HT1080 (cell line): ENCODE results near the genes TMSB10, TCF7L1, TGOLN2 and C2orf68.

DNA sequence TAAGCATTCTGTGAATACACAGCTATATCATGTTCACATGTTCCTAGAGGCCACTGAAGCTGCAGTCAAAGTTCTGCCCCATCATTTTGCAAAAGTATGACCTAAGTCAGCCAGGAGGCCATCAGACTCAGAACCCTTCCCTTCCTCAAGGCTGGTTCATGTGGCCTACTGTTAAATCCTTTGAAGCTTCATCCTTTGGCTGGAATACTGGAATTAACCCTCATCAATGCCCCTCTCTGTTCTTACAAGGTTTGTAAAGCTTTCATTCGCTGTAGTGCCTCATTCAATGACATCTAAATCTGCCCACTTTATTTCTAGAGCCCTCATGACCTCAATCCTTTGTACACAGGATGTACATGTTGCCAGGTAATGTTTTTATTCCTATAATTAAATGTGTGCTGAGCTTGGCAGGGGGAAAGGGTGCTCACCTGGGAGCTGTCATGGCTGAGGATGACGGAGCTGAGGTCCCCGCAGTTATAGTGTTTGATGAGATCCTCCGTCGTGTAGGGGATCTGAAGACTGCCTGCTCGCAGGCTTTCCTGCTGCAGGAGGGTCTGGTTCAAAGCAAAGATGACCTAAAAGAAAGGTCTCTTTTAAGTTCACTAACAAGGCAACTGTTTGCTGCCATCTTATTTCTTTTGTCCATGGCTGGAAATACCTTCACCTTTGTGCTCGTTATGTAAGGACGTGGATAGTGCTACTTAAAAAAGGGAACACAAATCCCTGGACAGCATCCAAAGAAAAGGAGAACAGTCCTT lies 39.3 kb downstream of the TRABD2A start:
RAMPAGE:
- cytosol, long total RNA, result no peak
- long total RNA, result no peak
- nucleus, long total RNA, result no peak

DNA sequence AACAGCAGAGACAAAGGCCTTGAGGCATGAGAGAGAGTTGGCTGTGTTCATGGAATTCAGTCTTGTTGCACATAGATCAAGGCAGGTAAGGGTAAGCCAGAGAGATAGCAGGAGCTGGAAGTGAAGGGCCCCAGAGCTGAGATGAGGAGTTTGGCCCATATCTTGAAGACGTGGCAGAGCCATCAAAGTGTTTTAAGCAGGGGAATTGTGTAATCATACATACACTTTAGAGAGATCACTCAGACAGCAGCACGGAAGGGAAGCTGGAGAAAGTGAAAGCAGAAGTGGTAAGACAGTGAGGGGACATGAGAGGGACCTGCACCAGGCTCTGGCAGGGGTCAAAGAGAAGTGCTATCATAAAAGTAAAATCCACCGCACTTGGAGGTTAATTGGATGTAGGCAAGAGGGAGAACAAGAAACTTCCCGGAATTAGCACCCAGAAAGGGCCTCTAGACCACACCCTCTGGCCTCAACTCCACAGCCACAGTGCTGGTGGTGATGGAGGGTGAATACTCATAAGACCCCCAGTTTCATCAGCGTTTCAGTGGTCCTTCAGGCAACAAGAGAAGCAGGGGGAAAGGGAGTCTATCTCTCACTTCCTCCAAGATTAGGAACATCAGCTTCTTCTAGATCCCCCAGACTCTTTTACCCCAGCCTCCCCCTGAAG lies 8.0 kb upstream of the TRABD2A start:
RAMPAGE:
- cytosol, long total RNA, result no peak
- long total RNA, result no peak
- nucleus, long total RNA, result no peak

DNA sequence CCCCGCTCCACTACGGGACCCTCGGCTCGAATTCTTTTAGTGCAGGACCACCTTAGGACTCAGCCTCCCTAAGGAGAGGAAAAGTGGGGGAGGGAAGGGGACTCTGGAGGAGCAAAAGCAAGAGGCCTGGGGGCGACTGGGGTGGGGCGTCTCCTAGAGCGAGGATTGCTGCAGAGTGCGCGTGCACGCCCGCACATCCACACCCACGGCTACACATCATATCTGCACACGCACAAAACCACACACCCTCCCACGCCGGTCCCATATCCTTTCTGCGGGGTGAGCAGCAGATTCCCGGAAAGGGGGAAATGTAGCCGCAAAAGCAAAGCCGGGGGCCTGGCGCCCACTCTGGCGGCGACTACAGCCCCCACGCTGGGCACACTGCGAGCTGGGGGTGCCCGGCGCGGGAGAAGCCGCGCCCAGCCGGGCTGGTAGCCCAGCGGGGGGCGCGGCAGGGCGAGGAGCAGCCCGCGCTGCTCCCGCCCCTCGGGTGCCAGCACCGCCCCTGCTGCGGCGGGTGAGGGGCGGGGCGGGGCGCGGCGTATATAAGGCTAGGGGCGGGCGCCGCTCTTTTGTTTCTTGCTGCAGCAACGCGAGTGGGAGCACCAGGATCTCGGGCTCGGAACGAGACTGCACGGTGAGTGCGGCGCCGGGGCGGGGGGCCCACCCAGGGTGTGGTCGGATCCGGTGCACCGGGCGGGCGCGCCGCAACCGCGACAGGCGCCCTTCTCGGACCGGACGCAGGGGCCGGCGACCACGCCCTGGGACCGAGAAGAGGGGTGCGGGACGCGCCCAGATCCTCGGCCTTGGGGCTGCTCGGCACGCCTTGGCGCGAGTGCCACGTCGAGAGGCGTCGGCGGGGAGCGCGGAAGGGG lies at the start of gene TMSB10:
Gene TMSB10 (plus strand): TSS at position 575 of the 875 bp plus-strand sequence.
RAMPAGE:
- cytosol, long total RNA, result start-site peak on the plus strand centred at position 711 of the sequence, 279 bp wide, 14,474 and 40,545 reads in 2 replicates
- long total RNA, result start-site peak on the plus strand centred at position 581 of the sequence, 10 bp wide, 505 reads
- nucleus, long total RNA, result start-site peak on the plus strand centred at position 585 of the sequence, 29 bp wide, 2,359 and 599 reads in 2 replicates

RAMPAGE:
- cytosol, long total RNA, result no peak
- long total RNA, result no peak
- nucleus, long total RNA, result no peak
These were observed 19.5 kb downstream of the TMSB10 start for GRCh38 chr2:84924933-84925386.

RAMPAGE:
- cytosol, long total RNA, result no peak
- long total RNA, result no peak
- nucleus, long total RNA, result no peak
These were observed 1.5 kb downstream of the KCMF1 start for GRCh38 chr2:84972460-84972785.

DNA sequence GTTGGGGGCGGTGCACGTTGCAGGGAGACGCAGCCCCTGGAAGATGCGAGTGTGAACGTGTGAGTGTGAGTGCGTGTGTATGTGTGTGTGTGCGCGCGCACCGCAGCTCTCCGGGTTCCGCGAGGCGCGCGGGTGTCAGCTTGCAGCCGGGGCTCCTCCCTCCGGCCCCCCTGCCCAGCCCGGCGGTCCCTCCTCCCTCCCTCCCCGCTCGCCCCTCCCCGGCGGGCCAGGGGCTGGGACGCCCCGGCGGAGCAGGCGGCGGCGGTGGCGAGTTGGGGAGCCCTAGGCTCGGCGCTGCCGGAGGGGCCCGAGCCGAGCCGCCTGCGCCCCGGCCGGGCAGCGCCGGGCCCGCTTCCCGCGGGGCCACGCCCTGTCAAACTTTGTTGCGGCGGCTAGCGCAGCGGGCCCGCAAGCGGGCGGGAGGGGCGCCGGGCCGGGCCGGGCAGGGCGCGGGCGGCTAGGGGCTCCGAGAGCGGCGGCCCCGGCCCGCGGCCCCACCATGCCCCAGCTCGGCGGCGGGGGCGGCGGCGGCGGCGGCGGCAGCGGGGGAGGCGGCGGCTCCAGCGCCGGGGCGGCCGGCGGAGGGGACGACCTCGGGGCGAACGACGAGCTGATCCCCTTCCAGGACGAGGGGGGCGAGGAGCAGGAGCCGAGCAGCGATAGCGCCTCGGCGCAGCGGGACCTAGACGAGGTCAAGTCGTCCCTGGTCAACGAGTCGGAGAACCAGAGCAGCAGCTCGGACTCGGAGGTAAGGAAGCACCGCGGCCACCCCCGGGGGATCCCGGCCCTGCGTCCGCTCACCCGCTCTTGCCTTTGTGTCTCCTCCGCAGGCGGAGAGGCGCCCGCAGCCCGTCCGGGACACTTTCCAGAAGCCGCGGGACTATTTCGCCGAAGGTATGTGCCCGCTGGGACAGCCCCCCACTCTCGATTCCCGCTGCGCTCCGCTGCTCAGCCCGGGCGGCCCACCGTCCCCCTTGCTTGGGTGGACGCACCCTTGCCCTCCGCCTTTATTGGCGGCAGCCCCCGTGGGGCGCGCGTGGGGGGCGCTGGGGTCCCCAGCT lies at the start of gene TCF7L1:
Gene TCF7L1 (plus strand): TSS at position 207 of the 1,061 bp plus-strand sequence.
RAMPAGE:
- cytosol, long total RNA, result no peak
- long total RNA, result no peak
- nucleus, long total RNA, result no peak

RAMPAGE:
- cytosol, long total RNA, result no peak
- long total RNA, result no peak
- nucleus, long total RNA, result no peak
These were observed 70.1 kb downstream of the TGOLN2 start for GRCh38 chr2:85257541-85258159.

RAMPAGE:
- cytosol, long total RNA, result no peak
- long total RNA, result no peak
- nucleus, long total RNA, result no peak
These were observed 57.7 kb downstream of the TGOLN2 start for GRCh38 chr2:85269925-85270572.

RAMPAGE:
- cytosol, long total RNA, result start-site peak on the minus strand at chr2:85327953-85327989, 2,475 and 4,962 reads in 2 replicates
- long total RNA, result start-site peak on the minus strand at chr2:85327946-85327989, 949 reads
- nucleus, long total RNA, result start-site peak on the minus strand at chr2:85327953-85327989, 2,055 and 23 reads in 2 replicates
These were observed at the start of gene TGOLN2 for GRCh38 chr2:85327803-85328730. TGOLN2 (minus strand) TSS chr2:85327989.

DNA sequence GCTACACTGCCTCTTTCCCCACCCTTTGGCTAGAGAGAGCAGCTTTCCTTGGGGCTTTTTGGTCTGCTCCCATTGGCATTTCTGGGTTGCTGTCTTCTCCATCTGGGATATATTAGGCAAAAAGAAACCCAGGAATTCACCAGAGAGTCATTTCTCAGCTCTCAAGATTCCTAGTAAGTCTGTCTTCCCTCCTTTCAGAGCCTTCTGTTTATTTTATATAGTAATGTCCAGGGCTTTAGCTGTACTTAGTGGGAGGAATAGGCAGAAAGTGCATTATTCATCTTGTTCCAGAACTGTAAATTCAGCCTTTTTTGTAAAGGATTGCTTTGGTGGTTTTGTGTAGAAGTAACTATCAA lies 22.2 kb downstream of the ELMOD3 start:
RAMPAGE:
- cytosol, long total RNA, result no peak
- long total RNA, result no peak
- nucleus, long total RNA, result no peak

DNA sequence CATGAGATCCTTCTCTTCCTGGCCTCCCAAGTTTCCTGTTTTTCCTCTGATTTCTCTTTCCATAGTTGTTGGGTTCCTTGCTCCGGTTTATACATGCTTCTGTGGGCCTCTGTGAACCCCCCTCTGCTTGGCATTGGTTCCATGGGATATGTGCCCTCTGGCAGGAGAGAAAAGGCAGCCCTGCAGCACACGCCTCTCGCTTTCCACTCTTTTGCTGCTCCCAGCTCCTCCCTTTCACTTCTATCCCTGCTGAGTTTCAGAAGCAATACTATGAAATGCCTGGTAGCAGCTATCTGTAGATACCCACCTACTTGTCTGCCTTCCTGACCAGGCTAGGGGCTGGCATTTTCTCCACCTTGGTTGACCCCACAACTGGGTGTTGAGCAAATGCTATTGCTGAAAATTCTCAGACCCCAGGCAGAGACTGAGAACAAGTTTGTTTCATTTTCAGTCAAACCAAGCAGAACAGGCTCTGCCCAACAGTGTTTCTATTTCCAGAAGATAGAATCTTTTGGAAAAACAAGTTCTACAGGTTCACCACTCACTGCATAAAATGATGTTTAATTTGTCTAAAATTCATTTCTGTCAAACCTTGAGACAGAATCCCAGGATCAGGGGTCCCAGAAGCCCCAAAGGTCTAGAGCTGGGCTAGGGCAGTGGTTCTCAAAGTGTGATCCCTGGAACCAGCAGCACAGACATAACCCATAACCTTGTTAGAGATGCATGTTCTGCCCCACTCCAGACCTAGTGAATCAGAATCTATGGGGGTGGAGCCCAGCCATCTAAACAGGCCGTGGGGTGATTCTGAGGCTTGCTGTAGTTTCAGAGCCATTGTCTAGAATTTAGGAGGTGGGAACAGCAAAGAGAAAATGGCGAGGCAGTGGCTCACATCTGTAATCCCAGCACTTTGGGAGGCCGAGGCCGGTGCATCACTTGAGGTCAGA lies 13.3 kb downstream of the CAPG start:
RAMPAGE:
- cytosol, long total RNA, result no peak
- long total RNA, result no peak
- nucleus, long total RNA, result no peak

RAMPAGE:
- cytosol, long total RNA, result no peak
- long total RNA, result no peak
- nucleus, long total RNA, result no peak
These were observed 2.8 kb downstream of the SH2D6 start for GRCh38 chr2:85421209-85421817.

RAMPAGE:
- cytosol, long total RNA, result no peak
- long total RNA, result no peak
- nucleus, long total RNA, result no peak
These were observed 38.8 kb upstream of the MAT2A start for GRCh38 chr2:85499883-85500762.

RAMPAGE:
- cytosol, long total RNA, result no peak
- long total RNA, result no peak
- nucleus, long total RNA, result no peak
These were observed 268 bp downstream of the GGCX start for GRCh38 chr2:85561080-85561369.

GRCh38 chr2:85591364-85591974 lies 4.1 kb upstream of the RNF181 start:
RAMPAGE:
- cytosol, long total RNA, result no peak
- long total RNA, result no peak
- nucleus, long total RNA, result no peak

DNA sequence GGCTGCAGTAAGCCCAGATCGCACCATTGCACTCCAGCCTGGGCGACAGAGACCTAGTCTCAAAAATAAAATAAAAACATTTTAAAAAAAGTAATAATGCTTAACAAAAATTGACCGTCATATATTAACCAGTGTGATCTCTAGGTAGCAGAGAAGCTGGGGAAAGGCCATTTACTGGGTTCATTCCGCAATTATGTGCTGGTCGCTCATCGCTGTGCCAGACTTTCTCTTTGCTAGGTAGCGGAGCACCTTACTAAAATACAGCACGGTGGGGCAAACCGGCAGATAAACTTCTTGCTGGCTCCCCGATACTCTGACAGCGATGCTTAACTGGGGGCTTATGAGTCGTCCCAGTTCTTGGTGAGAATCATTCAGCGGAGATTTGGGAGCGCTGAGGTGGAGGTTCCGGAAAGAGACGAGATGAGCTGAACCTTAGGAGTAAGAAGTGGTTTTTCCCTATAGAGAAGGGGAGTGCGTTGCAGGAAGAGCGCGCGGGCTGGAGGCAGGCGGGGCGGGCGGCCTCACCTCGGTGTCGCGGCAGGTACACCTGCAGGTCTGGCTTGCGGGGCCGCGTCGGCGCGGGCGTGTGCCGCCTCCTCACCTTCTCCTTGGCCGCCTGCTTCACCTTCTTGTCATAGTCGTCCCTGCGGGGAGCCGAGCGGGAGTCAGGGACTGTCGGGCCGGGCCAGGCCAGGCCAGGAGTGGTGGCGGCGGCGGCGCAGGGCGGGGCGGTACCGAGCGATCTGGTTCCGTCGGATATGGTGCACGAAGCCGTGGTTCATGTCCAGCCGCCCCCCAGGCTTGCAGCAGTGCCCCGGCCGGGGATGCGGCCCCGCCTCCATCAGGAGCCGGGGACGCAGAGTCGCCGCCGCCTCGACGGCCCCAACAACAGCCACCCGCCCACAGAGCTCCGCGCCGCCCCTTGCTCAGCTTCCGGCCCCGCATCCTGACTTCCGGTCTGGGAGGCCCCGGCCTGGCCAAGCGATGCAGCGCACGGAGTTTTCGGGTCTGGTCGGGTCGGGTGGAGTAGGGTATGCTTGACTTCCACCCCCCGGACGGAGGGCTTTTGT lies at the start of gene C2orf68:
Gene C2orf68 (minus strand): TSS at position 924 of the 1,070 bp plus-strand sequence.
RAMPAGE:
- cytosol, long total RNA, result start-site peak on the minus strand centred at position 915 of the sequence, 42 bp wide, 188 and 189 reads in 2 replicates
- long total RNA, result no peak
- nucleus, long total RNA, result no peak

DNA sequence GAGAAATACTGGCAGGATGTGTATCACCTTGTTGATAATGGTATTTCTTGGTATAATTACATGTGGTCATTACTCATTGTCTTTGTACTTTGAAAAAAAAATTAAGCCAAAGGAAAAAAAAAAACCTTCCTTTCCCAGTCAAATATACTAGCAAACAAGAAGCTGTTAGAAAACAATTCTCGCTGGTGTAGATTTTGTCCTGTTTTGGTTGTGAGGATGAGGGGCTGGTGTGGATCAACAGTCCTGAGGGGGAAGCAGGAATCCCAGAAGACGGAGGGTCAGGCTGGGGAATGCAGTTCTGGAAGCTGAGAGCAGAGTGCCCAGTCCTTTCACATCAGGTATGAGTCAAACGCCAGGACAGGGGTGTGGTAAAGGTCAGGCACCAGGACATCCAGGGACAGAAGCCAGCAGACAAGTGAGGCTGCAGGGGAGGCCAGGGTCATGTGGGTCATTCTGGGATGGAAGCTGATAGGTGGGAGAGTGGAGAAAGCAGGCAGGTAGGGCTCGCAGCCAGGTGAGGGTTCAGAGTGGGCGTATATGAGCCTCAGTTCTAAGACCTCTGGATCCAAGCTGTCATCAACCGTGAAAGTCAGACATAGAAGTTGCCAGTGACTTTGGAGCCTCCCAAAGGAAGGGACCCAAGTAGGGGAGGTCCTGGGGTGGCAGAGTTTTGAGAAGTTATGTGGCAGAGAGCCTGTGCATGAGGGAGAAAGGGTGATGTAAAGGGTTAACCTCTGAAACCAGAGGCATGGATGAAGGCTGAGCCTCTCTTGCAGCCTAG lies 12.8 kb upstream of the GNLY start:
RAMPAGE:
- cytosol, long total RNA, result no peak
- long total RNA, result no peak
- nucleus, long total RNA, result no peak

GRCh38 chr2:85710479-85710904 lies 16.3 kb downstream of the GNLY start:
RAMPAGE:
- cytosol, long total RNA, result no peak
- long total RNA, result no peak
- nucleus, long total RNA, result no peak

DNA sequence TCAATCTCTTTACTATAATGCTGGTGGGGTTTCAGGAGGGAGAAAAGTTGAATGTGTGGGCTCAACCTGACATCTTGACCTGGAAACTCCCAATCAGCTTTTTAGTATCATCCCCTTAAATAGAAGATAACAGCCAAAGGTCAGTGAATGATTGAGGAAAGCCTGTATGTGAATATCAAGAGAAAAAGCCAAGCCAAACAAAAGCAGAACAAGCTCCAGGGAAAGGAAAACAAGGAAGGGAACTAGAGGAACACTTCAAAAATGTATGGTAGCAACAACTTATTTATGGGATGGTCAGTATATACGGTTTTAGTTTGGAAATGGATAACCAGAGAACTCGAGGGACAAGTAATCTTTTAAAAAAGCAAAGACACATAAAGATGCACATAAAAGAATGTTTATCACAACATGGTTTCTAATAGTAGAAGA lies 28.3 kb upstream of the ATOH8 start:
RAMPAGE:
- cytosol, long total RNA, result no peak
- long total RNA, result no peak
- nucleus, long total RNA, result no peak

RAMPAGE:
- cytosol, long total RNA, result no peak
- long total RNA, result no peak
- nucleus, long total RNA, result no peak
These were observed 8.9 kb upstream of the ATOH8 start for GRCh38 chr2:85744525-85745645.